Fallopian tube (tissue), 1 donor: ENCODE results near the genes KLC3, GPR4 and FBXO46.

- PRO-cap, result unidirectional peak, minus-strand start at chr19:44925417
Observed at GRCh38 chr19:44925299-44925866, 11.0 kb downstream of the APOC1 start.

DNA sequence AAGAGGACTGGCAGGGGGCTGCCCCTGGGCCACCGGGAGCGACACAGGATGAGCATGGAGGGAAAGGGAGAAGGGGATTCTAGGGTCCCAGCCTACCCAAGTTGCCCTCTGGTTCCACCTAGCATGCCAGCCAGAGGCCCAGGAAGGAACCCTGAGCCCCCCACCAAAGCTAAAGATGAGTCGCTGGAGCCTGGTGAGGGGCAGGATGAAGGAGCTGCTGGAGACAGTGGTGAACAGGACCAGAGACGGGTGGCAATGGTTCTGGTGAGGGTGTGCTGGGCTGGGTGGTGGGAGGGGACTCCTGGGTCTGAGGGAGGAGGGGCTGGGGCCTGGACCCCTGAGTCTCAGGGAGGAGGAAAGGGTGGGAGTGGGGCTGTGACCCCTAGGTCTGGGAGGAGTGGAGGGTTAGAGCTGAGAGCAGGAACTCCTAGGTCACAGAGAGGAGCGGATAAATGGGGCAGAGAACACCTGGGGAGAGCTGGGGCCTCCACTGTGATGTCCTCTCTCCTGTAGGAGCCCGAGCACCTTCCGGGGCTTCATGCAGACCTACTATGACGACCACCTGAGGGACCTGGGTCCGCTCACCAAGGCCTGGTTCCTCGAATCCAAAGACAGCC is 1.1 kb upstream of the APOC2 start:
- PRO-cap, result no peak

DNA sequence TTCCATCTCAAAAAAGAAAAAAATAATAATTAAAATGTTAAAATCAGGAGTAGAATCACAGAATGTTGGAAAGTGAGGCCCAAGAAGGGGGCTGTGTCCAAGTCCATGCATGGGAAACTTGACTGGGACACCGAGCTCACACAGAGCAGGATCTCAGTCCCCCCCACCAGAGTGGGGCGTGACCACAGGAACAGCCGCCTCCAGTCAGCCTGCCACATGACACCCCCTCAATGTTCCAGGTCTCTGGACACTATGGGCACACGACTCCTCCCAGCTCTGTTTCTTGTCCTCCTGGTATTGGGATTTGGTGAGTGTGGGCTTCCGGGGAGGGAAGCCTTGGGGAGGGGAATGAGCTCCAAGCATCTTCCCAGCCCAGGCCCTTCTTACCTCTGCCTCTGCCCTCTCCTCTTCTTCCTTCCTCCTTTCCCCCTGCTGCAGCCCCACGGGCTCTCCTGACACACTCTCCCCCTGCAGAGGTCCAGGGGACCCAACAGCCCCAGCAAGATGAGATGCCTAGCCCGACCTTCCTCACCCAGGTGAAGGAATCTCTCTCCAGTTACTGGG is 2.5 kb downstream of the APOC2 start:
- PRO-cap, result no peak

DNA sequence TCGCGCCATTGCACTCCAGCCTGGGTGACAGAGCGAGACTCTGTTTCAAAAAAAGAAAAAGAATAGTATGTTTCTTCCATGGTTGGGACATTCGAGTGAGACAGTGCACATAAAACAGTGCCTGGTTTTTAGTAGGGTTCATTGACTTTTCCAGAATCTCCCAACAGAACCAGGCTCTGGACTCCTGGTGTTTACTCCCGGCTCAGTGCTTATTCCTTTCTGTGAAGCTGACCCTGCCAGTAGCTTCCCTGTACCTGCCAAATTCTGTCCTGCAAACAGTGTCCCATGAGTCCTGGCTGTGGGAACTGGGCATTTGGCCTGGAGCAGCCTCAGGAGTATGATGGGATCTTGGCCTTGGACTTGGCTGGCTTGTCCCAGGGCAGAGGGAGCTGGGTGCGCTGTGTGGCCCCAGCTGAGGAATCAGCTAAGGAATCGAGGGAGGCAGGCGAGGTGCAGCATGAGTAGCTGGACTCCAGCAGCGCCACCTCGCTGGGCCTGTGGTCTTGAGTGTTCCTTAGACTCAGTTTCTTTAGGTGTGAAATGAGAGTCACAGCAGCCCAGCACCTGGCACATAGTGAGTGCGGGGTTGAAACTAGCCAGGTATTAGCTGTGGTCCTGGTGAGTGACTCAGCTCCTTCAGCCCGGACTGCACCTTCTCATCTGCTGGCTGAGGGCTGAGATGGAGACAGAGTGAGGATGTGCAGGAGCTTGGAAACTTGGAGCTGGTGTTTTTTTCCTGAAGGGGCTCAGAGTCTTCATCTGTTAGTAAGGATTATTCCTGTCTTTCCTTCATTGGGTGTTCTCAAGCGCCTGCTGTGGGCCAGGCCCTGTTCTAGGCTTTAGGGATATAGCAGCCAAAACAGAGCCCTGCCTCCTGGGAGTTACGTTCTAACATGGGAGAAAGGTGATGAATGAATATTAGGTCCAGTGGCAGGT is 10.4 kb downstream of the CLASRP start:
- PRO-cap, result no peak

DNA sequence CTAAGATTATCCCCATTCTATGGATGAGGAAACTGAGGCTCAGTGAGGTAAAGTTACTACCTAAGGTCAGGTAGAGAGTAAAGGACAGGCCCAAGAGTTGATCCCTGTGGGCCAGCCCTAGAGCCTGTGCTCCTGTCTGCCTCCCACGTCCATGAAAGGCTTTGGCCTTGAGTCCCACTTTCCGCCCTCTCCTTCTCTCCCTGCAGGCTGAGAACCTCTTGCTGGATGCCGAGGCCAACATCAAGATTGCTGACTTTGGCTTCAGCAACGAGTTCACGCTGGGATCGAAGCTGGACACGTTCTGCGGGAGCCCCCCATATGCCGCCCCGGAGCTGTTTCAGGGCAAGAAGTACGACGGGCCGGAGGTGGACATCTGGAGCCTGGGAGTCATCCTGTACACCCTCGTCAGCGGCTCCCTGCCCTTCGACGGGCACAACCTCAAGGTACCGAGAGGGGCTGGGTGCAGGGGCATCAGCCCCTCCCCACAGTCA is 20.2 kb downstream of the MARK4 start:
- PRO-cap, result no peak

DNA sequence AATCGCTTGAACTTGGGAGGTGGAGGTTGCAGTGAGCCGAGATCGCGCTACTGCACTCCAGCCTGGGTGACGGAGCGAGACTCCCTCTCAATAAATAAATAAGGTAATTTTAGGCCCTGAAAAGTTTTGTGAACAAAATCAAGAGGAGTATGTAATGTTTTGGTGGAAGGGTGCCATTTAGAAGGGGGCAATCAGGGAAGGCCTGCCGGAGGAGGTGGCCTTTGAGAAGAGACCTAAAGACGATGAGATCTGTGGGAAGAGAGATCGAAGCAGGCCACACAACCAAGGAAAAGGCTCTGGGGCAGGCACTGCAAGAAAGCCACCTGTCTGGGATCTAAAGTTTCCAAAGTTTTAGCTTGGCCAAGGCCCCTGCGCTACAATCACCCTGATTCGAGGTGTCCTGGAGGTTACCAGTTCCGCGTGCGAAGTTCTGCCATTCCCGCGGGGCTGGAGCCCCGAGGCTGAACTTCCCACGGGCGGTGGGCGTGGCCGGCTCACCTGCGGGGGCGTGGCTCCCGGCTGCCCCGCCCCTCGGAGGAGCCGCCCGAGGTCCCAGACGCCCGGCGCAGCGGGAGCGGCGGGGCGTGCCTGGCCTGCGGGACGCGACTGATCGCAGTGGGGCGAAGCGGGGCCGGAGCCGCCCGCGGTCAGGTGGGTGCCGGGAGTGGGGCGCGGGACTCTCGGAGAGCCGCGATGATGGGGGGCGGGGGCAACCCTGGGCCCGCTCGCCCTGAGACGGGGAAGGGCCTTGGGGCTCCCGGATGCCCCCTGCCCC is at the start of gene KLC3:
KLC3 (plus strand) TSS at position 555 of the 775 bp plus-strand sequence.
- PRO-cap, result unidirectional peak, plus-strand start at position 555 of the sequence

DNA sequence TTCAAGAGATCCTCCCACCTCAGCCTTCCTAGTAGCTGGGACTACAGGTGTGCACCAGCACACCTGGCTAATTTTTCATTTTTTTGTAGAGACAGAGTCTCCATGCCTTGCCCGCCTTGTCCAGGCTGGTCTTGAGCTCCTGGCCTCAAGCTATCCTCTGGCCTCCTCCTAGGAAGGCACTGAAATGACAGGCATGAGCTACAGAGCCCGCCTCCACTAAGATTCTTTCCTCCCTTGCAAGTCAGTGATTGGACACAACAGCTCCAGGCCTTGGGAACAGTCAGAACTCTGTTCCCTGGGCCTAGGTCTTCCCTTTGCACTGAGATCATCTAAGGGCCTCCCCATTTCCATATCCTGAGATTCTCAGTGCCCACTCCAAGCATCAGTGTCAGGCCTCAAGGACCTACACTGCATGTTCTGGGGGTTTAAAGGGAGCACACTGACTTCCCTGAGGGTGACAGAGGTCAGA is 17.1 kb upstream of the ERCC1 start:
- PRO-cap, result no peak

DNA sequence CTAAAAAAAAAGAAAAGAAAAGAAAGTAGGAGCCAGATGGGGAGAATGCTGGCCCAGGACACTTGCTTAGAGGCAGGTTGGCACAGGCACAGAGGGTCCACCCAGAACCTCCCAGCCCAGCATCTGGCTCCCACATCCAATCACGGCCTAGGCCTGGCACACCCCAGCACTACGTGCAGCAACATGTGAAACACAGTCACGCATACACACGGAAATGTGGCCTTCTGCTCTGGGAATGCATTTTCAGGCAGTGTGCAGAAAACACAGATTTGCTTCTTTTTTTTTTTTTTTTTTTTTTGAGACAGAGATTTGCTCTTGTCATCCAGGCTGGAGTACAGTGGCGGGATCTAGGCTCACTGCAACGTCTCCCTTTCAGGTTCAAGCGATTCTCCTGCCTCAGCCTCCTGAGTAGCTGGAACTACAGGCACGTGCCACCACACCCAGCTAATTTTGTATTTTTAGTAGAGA is 20.8 kb upstream of the FOSB start:
- PRO-cap, result no peak

DNA sequence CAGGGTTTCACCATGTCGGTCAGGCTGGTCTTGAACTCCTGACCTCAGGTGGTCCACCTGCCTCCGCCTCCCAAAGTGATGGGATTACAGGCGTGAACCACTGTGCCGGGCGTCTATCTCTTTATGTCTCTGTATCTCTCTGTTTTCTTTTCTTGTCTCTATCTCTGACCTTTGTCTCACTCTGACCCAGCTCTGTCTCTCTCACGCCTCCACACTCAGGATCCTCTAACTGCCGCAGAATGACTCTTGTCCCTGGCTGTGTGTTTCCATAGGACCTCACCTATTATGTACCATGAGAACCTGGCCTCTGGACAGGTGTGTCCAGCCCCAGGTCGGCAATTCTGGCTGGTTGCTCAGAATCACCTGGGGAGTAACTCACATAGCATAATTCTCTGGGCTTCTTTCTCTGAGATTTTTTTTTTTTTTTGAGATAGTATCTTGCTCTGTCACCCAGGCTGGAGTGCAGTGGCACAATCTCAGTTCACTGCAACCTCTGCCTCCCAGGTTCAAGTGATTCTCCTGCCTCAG is 20.3 kb upstream of the FOSB start:
- PRO-cap, result no peak

- PRO-cap, result no peak
Observed at GRCh38 chr19:45470819-45471028, 2.9 kb downstream of the FOSB start.

DNA sequence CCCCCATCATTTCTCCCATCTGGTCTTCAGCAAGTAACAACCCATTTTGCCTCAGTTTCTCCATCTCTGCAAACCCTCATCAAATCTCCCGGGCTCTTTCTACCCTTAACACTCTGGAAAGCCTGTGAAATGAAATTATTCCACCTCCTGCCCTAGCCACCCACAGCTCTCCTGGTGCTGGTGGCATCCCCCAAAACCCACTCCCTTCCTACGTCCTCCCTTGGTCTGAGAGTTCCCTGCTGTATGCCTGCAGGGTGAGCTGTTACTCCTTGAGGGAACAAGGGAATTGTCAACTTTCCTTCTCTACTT is 3.7 kb downstream of the FOSB start:
- PRO-cap, result no peak

DNA sequence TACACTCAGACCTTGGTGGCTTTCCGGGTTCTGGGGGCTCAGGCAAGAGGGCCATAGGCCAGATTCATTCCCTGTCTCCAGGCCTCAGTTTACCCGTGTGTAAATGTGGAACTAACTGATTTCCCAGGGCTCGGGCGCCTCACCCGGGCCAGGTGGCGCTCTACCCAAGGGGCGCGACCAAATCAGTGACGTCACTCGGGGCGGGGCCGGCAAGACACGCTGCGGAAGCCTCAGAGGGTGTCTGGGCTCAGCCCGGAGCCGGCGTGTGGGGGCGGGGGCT is 953 bp upstream of the VASP start:
- PRO-cap, result bidirectional peak, plus-strand start at position 233 of the sequence, minus-strand start at position 141 of the sequence

GRCh38 chr19:45526730-45527166 is 19.5 kb downstream of the VASP start:
- PRO-cap, result no peak

- PRO-cap, result bidirectional peak, plus-strand start at chr19:45528917, minus-strand start at chr19:45528788
Observed at GRCh38 chr19:45528680-45529446, 21.6 kb downstream of the VASP start.

DNA sequence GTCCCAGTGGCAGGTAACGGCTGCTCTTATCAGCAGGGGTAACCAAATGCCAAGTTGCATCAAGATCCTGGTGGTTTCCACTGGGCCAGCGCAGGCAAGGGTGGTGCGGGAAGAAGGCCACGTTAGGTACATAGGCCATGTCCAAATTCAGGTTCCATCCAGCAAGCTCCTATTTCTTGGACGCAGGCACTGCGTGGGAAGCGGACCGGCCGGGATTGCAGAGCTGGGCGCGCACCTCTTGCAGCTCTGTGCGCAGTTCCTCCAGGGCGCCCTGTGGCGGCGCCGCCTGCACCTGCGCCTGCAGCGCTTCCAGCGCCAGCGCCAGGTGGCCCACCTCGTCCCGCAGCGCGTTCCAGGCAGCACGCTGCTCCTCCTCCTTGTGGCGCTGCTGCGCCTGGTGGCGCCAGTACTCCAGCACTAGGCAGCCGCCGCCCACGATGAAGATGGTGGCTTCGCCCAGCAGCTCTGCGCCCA is 31.2 kb downstream of the OPA3 start:
- PRO-cap, result no peak

DNA sequence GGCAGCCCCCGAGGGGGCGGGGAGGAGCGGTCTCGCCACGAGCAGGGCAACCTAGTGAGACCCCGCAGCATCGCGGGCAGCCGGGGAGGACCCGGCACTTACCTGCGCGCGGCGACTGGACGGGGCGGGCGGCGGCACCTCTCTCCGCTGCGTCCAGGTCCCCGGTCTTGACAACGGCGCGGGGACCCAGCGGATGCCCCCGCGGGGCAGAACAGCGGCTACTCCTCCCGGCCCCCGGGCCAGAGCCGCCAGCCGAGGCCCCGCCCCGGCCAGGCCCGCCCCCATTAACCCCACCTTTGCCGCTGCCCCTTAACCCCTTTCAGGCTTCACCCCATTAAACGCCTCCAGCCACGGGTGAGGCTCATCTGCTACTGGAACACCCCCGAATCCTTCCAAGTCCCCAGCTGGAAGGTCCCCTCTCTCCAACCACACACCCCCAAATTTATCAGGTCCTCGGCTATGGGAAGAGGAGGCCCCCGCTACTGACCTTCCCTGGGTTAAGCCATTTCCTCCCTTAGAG is at the start of gene GPR4:
GPR4 (minus strand) TSS at position 220 of the 520 bp plus-strand sequence.
- PRO-cap, result unidirectional peak, minus-strand start at position 169 of the sequence

DNA sequence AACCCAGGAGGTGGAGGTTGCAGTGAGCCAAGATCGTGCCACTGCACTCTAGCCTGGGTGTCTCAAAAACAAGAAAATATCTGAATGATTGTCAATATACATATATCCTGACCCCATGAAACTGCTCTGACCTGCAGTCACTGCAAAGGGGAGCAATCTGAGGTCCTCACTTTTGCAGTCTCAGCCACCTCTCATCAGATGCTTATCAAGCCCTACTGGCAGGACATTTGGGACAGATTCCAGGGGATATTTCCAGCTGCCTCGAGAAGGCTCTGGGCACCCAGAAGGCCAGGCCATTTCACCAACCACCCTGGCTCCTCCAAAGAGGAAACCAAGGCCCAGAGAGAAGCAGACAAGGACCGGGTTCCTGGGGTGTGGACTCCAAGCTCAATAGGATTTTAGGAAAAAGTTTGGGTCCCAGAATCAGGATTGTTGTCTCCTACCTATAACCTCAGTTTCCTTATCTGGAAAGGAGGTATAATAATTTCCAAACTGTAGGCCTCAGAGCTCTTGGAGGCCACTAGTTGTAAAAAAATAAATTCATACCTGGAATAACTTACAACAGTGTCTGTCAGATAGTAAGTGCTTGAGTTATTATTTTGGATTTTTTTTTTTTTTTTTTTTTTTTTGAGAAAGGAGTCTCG is 2.2 kb downstream of the EML2 start:
- PRO-cap, result no peak

DNA sequence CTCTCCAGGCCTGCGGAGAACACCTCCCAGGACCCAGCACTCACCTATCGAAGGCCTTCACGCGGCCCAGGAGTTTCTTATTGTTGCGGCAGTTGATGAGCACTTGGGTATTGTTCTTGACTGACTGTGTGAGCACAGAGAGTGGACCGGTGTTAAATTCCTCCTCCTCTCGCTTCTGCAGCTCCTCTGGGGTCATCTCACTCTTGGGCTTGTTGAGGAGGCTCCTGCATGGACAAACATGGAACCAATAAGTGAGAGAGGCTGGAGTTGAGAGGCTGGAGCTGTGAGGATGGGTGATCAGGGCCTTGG is 3.5 kb downstream of the SNRPD2 start:
- PRO-cap, result no peak

- PRO-cap, result no peak
Observed at GRCh38 chr19:45718035-45718400, 12.7 kb downstream of the FBXO46 start.

DNA sequence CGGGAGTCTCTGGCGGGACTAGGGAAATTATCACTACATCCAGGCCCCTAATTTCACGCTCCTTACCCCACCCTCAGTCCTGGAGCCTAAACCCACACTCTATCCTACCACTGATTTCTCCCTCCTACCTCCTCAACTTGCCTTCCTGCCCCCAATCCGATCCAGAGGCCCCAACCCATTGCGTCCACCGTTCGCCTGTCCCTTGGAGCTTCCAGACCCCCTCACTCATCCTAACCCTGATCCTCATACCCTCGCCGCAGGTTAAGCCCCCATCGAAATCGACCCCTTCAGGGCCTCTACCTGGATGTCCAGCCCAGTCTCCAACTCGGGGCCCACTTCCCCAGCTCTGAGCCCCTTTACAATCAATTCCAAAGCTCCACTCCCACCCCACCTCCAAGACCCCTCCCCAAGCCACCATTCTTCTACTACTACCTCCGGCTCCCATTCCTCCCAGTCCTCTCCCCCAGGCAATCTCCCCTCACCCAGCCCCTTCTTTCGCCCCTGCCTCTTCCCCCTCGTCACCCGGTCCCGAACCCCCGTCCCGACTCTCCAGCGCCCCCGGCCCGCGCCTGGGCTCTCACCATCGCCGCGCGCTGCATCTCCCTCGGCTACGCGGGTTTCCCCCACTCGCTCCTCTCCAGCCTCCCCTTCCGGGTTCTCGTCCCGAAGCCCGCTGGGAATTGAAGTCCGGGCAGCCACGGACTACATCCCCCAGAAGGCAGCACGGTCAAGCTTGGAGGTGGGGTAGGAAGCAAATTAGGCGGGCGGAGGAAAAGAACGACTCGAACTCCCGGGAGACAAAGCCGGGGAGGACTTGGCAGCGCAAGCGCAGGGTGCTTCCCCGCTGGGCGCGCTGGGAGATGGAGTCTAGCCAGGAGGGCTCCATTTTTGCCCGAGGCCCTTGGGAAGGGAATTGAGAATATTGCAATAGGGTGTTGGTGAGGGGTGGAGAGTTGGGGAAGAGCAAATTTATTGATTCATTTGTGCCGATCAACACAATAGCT is at the start of gene FBXO46:
FBXO46 (minus strand) TSS at position 629 of the 1,004 bp plus-strand sequence.
- PRO-cap, result bidirectional peak, plus-strand start at position 800 of the sequence, minus-strand start at position 657 of the sequence